ENCODE measurements around the genes NPIPB11, SULT1A4, MAZ, TLCD3B and ZNF629.

DNA sequence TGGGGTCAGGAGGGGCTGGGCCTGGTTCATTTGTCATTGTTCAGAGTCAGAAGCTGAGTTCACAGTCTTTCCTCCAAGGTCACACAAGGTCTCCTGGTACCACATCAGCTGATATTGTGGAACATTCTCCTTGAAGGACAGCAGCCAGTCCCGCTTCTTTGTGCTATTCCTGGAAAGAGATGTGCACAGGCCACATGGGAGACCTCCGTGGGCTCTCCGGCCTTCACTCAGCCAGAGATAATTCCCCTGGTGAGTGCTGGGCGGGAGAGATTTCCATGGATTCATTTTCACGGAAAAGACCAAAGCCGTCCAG lies 198.1 kb downstream of the LAT start:
- PRO-cap: no peak
- RRBS: no CpG with 5 or more reads among the region's 6 CpGs

- PRO-cap: no peak
- RRBS: no CpG with 5 or more reads among the region's 4 CpGs
These were observed at the start of gene NPIPB11 for GRCh38 chr16:29406626-29406995. Gene NPIPB11, minus strand, starts transcription at chr16:29406711.

GRCh38 chr16:29459489-29460130 lies at the start of gene SULT1A4:
Gene SULT1A4, plus strand, starts transcription at chr16:29459913.
- PRO-cap: no peak
- RRBS: no CpG with 5 or more reads among the region's 8 CpGs

GRCh38 chr16:29595433-29595957 lies 67.6 kb upstream of the SPN start:
- PRO-cap: bidirectional peak, plus-strand start at chr16:29595560, minus-strand start at chr16:29595342
- RRBS: no CpG with 5 or more reads among the region's 29 CpGs

DNA sequence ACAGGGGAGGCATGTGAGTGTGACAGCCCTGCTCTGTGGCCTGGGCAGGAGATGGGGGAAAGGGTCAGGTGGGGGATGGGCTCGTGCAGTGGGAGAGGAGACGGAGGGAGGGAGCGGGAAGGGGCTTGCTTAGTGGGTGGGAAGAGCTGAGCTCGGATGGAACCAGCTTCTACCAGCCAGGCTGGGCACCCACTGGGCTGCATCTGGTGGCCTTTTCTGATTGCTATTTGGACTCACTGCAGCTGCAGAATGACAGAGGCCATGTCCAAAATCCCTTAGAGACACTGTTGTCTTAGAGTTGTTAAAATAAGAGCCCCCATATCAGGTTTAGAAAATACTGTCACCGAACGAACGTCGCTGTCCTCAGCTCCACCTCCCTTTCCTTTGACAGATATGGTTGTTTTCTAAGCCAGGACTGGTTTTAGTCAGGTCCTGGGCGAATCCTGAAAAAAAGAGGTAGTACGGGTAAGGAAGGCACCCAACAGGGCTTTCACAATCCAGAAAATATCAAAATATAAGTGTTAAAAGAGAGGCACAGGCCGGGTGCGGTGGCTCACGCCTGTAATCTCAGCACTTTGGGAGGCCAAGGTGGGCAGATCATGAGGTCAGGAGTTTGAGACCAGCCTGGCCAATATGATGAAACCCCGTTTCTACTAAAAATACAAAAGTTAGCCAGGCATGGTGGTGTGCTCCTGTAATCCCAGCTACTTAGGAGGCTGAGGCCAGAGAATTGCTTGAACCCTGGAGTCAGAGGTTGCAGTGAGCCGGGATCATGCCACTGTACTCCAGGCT lies 4.1 kb downstream of the SPN start:
- PRO-cap: no peak
- RRBS: no CpG with 5 or more reads among the region's 15 CpGs

GRCh38 chr16:29806268-29807082 lies at the start of gene MAZ:
Gene MAZ, plus strand, starts transcription at chr16:29806529.
- PRO-cap: bidirectional peak, plus-strand start at chr16:29806533, minus-strand start at chr16:29806185; bidirectional peak, plus-strand start at chr16:29806847, minus-strand start at chr16:29806727
- RRBS: 2% methylated on average over 66 of the region's 119 CpGs

GRCh38 chr16:29924925-29925597 lies 965 bp downstream of the KCTD13 start:
- PRO-cap: no peak
- RRBS: no CpG with 5 or more reads among the region's 13 CpGs

DNA sequence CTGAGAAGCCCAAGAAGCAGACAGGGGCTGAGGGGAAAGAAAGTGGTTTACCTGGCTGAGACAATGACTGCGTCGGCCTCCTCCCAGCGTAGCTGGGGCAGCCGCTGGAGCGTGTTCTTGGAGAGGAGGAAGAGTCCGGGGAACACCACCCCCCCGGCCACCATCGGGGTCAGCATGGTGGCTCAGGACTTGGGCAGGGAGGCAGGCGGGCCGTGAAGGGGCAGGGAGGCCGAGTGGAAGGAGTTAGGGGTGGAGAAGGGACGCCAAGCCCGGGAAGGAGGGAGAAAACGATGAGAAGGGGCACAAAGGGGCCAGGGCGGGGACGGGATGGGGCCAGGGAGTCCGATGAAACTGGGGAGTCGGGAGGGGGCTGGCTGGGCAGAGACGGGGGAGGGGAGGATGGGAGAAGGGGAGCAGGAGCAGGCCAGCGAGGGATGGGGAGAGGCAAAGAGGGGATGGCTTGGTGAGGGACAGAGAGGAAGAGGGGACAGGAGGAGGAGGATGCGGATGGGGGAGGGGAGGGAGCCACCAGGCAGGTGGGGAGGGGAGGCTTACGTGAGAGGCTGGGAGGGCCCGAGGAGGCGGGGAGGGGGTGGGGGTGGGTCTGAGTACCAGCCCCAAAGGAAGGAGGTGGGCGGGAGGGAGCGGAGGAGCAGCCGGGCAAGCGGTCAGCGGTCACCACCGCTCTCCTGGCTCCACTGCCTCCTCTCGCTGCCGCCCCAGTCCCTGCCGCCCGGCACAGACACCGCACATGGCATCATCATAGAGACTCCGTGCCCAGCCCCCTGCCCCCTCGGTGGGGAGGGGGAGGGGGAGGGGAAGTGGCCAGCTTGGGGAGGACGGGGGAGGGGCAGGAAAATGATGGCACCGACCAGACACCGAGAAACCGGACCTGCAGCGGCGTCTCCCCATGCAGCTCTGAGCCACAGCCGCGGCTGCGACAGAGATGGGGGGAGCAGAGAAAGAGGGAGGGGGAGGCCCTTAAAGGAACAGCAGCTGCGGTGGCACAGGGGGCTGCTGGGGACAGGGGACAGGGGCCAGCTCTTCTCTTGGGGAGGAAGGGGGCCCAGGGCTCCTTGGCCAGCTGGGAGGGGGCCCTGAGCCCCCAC lies at the start of gene TLCD3B:
TSS of gene TLCD3B (minus strand) at position 920 of the 1,109 bp plus-strand sequence.
- PRO-cap: no peak
- RRBS: 41% methylated on average over 10 of the region's 47 CpGs

GRCh38 chr16:30066274-30067173 lies 964 bp downstream of the ALDOA start:
- PRO-cap: unidirectional peak, minus-strand start at chr16:30066497
- RRBS: 28% methylated on average over 4 of the region's 31 CpGs

GRCh38 chr16:30187705-30188110 lies 4.3 kb downstream of the CORO1A start:
- PRO-cap: no peak
- RRBS: no CpG with 5 or more reads among the region's 13 CpGs

DNA sequence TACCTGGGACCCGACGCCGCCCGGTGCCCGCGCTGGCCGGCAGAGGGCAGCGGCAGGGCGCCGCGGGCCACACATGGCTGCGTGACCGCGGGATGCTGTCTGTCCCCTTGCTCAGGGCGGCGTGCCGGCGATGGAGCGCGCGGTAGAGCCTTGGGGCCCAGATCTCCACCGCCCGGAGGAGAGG lies 337 bp downstream of the ZNF48 start:
- PRO-cap: bidirectional peak, plus-strand start at position 42 of the sequence, minus-strand start at position 25 of the sequence
- RRBS: 2% methylated on average over 18 of the region's 23 CpGs

DNA sequence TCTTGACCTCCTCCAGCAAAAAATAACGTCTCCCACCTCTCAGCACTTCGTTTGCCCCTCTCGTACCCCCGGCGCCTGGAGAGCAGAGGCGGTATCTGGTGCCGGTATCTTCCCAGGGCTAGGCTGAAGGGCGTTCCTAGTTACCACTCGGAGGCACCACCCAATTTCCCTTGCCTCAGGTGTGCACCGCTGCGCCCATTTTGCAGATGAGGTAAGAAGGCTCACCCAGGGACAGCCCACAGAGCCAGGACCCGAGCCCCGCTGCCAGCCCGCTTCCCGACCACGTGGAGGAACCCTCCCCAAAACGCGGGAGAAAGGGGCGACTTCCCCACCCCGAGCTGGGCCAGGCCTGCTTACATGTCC lies 326 bp downstream of the DCTPP1 start:
- PRO-cap: no peak
- RRBS: no CpG with 5 or more reads among the region's 20 CpGs

DNA sequence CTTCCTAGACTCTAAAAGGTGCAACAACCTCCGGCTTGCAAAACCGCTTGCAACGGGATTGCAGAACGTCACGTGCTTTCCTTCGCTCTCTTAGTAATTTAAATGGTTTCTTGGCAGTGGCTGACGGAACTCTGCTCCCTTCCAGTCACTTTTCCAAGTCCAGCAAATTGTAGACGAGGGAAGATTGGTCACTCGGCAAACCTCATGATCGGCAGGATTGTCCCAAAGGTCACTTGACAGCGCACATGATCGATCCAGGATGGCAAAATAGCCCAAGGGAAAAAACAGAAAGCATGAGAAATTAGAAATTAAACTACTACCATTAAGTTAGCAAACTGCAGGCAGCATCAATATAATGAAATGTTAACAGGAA lies 275 bp upstream of the SEPHS2 start:
- PRO-cap: bidirectional peak, plus-strand start at position 96 of the sequence, minus-strand start outside the sequence
- RRBS: 13% methylated on average over 1 of the region's 12 CpGs

DNA sequence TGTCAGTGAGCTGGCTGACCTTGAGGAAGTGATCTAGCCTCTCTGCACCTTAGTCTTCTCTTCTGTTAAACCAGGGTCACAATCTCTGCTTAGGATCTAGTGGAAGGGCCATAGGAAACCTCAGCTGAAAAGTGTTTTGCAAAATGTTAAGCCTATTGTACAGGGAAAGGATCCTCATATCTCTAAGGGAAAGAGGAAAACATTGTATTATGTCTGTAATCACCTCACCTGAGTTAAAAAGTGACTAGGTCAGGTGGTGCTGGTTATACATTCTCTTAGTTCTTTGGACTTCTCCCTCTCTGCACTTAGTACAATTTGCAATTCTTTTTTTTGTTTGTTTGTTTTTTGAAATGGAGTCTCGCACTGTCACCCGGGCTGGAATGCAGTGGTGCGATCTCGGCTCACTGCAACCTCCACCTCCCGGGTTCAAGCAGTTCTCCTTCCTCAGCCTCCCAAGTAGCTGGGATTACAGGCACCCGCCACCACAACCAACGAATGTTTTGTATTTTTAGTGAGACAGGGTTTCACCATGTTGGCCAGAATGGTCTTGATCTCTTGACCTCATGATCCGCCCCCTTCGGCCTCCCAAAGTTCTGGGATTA lies 2.0 kb upstream of the SEPHS2 start:
- PRO-cap: bidirectional peak, plus-strand start at position 341 of the sequence, minus-strand start at position 184 of the sequence
- RRBS: no CpG with 5 or more reads among the region's 9 CpGs

GRCh38 chr16:30666902-30667430 lies 8.7 kb downstream of the FBRS start:
- PRO-cap: no peak
- RRBS: 91% methylated on average over 2 of the region's 9 CpGs

GRCh38 chr16:30707561-30707760 lies 8.5 kb downstream of the SRCAP start:
- PRO-cap: no peak
- RRBS: 73% methylated on average over 3 of the region's 8 CpGs

- PRO-cap: no peak
- RRBS: no CpG with 5 or more reads among the region's 13 CpGs
These were observed 8.2 kb downstream of the ZNF629 start for GRCh38 chr16:30778646-30779337.

GRCh38 chr16:30787086-30787837 lies at the start of gene ZNF629:
Gene ZNF629, minus strand, starts transcription at chr16:30787205.
- PRO-cap: bidirectional peak, plus-strand start at chr16:30787279, minus-strand start at chr16:30787205; bidirectional peak, plus-strand start at chr16:30787595, minus-strand start at chr16:30787511
- RRBS: 8% methylated on average over 3 of the region's 28 CpGs

DNA sequence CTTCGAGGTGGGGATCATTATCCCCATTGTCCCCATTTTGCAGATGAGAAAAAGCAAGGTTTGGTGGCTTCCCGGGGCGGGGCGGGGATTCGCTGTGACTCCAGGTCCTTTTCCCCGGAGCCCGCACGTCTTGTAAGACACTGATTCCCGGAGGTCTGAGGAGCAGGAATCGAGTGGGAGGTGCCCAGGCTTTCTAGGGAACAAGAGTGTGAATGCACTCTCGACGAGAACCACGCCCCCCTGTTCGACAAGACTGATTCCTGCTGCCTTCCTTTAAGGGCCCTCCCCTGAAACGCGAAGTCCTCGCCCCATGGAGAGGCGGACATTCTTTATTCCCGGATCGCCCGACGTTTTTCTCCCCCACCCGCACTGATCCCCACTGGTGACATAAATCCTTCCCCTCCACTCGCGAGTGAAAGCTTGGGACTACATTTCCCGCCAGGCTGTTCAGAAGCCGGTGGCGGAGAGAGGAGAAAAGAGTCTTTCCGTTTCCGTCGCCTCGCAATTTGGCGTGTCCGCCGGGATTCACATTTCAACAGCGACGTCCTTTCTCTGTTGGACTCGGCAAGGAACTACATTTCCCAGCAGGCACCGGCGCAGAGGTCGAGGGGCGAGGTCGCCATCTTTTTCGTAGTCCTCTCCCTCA lies 1.2 kb upstream of the FBXL19 start:
- PRO-cap: bidirectional peak, plus-strand start at position 290 of the sequence, minus-strand start at position 157 of the sequence; bidirectional peak, plus-strand start outside the sequence, minus-strand start at position 508 of the sequence
- RRBS: 3% methylated on average over 28 of the region's 44 CpGs

- PRO-cap: no peak
- RRBS: 98% methylated on average over 12 of the region's 27 CpGs
These were observed 2.2 kb downstream of the FBXL19 start for GRCh38 chr16:30925526-30926071.